H4 (cell line): ENCODE results near the genes DHRS13 and CRYBA1.

DNA sequence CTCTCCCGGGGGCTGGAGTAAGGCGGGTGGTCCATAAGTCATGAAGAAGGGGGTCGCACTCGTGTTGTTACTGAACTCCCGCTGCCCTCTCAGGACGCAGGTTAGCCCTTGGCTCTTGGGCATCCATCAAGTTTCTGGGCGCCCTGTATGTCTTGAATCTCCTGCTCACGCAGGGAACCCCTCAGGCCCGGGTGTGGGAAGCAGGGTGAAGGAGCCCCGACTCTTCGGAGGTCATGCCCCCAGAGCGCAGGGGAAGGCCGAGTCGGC, 980 bp downstream of the TRAF4 start:
- RAMPAGE, long total RNA: no peak

- RAMPAGE, long total RNA: no peak
Measured at GRCh38 chr17:28747530-28748135, 3.8 kb downstream of the TRAF4 start.

DNA sequence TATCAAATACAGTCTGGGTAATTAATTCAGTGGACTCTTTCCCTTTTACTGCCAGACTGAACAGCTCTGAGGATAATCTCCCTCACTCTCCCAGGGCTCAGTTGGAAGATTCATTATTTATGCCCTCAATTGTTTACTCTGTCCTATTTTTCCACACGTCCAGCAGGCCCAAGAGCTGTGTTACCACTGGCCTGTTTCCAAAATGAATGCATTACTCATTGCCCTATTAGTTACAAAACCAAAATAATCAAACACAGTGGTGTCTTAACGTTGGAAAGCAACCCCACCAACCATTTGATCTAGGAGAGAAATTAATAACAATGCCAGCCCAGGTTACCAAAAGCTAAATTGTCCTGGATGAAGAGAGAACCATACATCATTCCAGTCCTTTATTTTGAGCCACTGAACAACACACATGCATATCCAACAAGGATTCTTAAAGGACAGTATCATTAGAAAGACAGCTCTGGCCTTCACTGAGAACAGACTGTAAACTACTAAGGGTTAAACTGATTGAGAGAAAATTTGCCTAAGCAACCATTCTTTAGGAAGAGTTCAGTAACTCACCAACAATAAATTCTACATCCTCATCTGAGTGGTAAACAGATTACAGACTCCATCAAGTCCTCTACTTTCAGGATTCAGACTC, 34.5 kb downstream of the FAM222B start:
- RAMPAGE, long total RNA: no peak

GRCh38 chr17:28882224-28882496, 15.4 kb downstream of the FLOT2 start:
- RAMPAGE, long total RNA: no peak

DNA sequence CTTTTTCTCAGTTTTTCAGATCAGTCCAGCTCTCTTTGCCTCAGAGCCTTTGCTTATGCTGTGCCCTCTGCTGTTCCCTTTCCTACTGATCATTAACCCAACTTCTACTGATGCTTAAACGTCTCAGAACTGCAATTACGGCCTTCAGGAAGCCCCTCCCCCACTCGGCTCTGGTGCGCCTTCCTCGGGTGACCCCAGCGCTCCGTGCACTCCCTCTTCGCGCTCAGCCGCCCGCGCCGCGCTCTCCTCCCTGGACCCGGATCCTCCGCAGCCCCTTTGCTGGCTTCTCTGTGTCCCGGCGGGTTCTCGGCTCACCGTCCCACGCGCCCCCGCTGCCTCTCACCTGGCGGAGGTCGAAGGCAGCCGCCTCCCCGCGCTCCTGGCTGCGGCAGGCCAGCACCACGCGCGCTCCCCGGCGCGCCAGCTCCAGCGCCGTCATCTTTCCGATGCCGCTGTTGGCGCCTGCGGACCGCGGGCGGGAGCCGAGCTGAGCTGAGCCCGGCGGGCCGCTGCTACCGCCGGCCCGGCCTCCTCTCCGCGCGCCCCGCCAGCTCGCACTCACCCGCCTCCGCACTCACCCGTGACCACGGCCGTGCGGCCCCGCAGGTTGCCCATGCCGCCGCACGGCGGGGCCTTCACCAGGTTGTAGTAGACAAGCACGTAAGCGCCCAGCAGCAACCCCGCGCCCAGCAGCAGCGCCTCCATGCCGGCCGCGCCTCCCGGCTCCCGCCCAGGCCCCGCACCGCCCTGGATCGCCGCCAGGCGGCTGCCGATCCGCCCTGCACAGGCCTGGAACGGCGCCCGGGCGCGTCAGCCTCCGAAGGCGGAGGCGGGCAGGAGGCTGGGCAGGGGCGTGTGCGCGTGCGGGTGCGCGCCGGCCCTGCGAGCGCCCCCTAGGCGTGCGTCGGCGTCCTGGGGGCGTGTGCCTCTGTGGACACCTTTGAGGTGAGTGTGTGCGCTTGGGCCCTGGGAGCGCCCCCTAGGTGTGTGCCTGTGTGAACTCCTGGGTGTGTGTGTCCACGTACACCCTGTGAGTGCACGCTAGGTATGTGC, at the start of gene DHRS13:
Gene DHRS13, minus strand, starts transcription at position 840 of the 1,053 bp plus-strand sequence.
- RAMPAGE, long total RNA: no peak

GRCh38 chr17:28909858-28911183, 7.4 kb upstream of the DHRS13 start:
- RAMPAGE, long total RNA: no peak

DNA sequence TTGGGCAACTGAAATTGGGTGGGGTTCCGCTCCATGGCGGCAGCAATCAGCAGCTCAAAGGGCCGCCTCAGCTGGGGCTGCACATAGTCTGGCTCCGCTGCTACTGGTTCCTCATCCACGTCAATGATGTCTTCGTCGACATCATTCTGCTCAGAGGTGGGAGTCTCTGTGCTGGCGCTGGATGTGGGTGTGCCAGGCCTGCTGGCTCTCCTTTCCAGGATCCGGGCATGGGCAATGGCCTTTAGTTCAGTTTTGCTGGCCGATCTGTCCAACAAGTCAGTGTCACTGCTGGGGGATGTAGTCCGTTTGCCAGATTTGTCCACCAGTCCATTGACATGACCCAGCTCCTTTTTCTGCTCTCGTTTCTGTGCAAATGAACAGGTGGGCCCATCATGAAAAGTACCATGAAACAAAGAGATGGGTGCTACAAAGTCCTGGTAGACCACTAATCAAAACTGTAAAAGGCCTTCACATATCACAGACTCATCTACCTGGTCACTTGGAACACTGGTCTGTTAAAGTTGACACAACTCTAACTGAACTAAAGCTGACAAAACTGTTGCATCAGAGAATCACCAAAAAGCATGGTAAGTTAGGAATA, 21.2 kb upstream of the DHRS13 start:
- RAMPAGE, long total RNA: no peak

DNA sequence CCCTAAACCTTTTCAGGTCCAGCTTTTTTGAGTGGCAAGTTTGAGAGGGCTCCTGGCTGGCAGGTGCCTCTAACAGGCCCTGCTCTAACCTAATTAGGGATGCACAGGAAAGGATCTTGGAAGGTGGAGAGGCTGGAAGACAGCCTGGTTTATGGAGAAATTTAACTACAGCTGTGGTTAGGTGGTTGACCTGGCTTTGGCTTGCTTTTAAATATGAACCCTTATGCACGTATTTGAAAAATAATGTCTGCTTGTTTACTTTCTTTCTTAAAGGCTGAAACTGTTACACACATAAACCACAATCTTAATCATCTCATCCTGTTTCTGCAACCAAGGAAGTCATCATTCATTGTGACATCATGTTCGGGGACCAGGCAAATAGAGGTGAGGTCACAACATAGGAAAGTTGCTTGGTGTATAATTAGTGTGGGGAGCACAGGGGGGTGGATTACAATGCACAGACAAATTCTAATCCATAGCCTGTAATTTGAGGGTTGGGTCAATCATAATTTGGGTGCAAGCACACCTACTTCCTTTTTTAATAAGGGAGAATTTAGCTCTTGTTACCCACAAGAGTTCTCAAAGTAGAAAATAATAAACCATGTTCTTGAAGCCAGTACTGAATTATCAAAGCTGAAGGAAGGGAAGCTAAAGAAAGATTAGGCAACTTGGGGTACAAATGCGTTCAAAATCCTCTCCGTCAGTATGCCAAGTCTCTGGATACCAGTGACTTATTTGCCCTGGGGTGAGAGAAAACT, 23.2 kb upstream of the DHRS13 start:
- RAMPAGE, long total RNA: no peak

GRCh38 chr17:28949858-28950901, 1.1 kb downstream of the PHF12 start:
- RAMPAGE, long total RNA: no peak

DNA sequence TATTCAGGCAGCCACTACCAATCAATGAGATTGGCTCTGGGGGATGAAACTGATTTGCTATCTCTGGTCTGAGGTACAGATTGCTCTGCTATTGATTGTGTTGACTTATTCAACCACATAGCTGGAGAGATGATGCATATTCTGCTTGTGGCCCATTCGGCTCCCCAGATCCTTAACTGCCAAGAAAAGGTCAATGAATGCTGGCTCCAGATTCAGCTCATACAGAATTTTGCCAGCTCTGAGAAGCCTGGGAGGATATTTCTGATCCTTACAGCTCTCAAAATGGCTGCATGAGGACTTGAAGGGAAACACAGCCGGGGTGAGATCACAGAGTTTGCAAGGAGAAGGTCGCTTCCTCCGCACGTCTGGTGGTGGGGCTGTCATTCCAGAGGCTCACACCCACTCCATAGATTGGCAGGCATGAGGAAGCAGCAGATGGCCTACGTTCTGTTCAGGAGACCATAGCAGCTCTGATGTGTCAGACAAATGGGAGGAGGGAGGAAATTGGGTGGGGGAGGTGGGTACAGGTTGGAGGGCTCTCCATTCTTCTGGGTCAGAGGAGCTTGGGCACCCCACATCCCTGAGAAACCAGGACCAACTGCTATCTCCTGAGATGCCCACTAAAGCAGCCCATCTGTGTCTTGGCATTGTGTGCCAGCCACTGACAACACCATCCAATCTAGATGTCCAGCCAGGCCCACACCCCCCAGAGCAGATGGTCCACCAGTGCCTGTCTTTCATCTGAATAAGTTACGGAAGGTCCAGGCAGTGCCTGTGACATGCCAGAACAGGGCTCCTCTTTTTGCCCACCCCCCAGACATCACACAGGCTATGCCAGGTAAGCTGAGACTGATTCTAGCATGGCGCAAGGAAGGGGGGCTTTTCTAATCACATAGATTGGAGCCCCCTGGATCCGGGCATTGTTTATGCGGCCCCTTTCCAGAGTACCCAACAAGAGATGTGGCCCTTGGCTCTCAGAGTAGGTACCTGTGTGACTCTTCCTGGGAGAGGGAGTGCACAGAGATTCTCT, 22.1 kb downstream of the SEZ6 start:
- RAMPAGE, long total RNA: no peak

DNA sequence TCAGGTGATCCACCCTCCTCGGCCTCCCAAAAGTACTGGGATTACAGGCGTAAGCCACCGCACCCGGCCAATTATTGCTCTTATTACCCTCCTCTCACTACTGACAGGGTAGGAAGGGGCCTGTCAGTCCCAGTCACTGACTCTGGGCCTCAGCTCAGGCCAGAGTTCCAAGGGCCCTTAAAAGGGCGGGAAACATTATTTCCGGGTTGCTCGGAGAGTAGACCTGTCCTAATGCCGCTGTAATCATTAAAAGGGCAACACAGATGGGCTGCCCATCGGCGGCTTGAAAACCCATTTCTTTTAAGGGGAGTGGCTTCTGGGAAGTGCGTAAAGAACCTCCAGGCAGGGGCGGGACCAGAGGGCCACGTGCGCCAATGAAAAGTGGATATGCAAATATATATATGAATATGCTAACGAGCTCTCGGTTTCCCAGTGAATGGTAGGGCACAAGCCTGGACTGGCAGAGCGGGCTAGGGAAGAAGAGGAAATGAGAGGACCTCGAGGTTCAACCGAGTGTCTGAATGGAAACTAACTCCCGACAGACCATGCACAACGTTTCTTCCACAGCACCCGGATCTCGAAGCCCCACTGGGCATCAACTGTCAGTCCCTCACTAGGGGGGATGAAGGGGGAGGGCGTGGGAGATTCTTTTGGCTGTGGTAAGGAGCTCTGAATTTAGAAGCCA, 26.7 kb downstream of the PIPOX start:
- RAMPAGE, long total RNA: no peak

DNA sequence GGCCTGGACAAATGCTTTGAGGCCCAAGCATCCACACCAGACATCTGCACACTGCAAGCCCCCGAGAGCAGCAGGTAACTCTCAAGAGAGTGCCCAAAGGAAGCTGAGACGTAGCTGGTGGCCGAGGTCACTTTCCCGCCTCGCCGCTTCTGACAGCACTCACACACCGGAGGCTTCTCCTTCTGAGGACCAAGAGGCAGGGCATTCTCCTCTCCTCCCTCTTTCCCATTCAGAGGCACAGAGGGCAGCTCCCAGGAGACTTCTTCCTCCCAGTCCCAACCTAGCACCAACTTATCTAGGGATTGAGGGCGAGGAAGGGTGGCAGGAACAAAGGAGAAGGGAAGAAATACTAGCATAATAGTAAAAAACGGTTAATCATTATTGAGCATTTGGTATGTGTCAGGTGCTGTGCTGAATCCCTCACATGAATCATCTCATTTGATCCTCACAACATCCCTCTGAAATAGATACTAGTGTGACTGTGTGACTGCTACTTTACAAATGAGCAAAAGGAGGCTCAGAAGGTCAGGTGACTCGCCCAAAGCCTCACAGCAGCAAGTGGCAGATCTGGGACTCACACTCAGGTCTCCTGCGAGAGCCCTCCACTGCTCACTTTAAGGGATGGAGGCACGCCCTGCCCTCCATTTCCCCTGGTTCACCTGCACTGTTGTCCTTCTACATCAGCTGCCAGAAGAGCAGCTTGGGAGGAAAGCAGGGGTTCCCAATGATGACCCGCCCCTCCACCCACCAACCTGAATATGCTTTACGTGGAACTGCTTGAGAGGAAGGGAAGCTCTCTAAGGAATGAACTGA, 41.8 kb downstream of the MYO18A start:
- RAMPAGE, long total RNA: no peak

- RAMPAGE, long total RNA: no peak
Measured at GRCh38 chr17:29139013-29139776, 41.0 kb downstream of the MYO18A start.

DNA sequence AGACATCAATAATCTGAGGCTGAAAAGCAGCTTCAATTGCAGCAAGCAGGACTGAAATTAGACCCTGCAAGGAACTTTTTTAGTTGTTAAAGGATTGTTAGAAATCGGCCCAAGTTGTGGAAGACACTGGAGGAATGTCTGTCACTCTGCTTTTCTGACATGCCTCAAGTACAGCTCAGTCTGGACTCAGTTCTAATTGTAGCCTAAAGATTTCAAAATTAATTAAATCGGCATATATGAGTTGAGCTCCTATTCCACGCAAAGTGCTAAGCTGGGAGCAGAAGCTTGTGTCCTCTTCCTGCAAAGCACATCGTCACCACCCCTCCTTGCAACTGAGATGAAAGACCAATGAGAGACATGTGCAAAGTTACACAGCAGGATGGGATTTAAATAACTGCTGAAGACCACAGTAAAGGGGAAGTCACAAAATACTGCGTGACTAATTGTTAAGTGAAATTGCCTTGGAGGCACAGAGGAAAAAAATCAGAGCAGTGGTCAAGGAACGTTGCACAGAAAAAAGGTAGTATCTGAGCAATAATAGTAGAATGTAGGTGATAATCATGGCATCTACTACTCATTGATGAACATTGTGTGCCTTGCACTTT, 15.1 kb upstream of the MYO18A start:
- RAMPAGE, long total RNA: no peak

- RAMPAGE, long total RNA: no peak
Measured at GRCh38 chr17:29246447-29247107, at the start of gene CRYBA1. TSS of gene CRYBA1 (plus strand) at chr17:29246859.

- RAMPAGE, long total RNA: no peak
Measured at GRCh38 chr17:29286836-29288011, 6.7 kb downstream of the NUFIP2 start.

GRCh38 chr17:29390043-29390286, 198 bp upstream of the TAOK1 start:
- RAMPAGE, long total RNA: no peak

DNA sequence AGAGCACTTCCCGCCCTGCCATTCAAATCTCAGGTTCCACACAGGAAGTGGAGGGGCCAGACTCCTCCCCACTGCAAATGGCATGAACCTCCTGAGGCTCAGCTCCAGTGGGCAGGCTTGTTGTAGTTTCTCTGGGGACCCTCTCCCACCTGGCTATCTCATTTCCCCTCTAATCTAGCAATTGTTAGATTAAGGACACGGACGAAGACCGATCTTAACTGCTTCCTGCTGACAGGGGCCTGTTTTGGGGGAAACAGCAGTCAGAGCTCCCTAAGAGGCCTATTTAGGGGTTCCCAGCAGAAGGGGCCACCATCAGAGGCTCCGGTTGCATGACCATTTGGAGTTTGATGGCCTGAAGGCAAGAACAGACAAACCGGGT, 43.5 kb downstream of the TAOK1 start:
- RAMPAGE, long total RNA: no peak

GRCh38 chr17:29491541-29492046, 75.2 kb downstream of the ABHD15 start:
- RAMPAGE, long total RNA: no peak

- RAMPAGE, long total RNA: no peak
Measured at GRCh38 chr17:29498254-29498583, 68.6 kb downstream of the ABHD15 start.